ENCODE data around the gene TNFSF8.

- RRBS, result no CpG with 5 or more reads among the region's 10 CpGs
These were observed 55.1 kb upstream of the ORM1 start for GRCh38 chr9:114267562-114268414.

GRCh38 chr9:114281313-114282314 lies 41.3 kb upstream of the ORM1 start:
- RRBS, result no CpG with 5 or more reads among the region's 19 CpGs

GRCh38 chr9:114314946-114315329 lies 8.0 kb upstream of the ORM1 start:
- RRBS, result no CpG with 5 or more reads among the region's 4 CpGs

GRCh38 chr9:114329914-114330336 lies 256 bp downstream of the ORM2 start:
- RRBS, result no CpG with 5 or more reads among the region's 7 CpGs

GRCh38 chr9:114357828-114358415 lies 28.3 kb downstream of the ORM2 start:
- RRBS, result no CpG with 5 or more reads among the region's 9 CpGs

DNA sequence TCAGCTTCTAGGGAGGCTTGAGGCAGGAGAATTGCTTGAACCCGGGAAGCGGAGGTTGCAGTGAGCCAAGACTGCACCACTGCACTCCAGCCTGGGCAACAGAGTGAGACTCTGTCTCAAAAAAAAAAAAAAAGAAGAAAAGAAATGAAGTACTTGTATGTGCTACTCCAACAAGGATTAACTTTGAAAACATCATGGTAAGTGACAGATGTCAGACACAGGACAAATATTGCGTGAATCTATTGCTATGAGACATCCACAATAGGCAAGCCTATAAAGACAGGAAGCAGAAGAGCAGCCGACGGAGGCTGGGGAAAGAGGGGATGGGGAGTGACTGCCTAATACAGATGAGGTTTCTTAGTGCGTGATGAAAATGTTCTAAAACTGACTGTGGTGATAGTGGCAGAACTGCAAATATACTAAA lies 21.6 kb downstream of the AKNA start:
- RRBS, result no CpG with 5 or more reads among the region's 6 CpGs

GRCh38 chr9:114369460-114369879 lies 18.3 kb downstream of the AKNA start:
- RRBS, result no CpG with 5 or more reads among the region's 4 CpGs

DNA sequence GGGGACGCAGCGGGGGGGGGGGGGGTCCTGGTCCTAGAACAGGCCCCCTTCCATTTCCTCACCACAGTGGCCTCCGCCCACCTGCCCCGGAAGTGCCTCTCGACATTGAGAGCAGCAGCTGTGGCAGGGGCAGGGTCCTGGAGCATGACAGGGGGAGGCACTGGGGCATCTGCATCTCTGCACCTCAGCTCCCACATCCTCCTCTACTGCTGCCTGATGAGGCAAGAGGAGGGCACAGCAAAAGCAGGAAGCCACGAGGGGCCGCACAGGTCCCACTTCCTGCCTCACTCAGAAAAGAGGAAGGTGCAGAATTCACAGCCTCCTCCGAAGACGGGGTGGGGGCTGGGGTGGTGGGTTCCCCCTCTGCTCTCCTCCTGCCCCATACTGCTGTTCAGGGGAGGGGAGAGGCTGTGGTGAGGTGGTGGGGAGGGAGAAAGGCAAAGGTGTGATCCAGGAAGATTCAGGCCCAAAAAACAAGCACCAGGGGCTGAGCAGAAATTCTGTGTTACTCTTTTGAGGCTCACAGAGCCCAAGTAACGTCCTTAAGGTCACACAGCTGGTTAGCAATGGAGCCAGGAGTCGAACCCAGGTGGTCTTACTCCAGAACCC lies 14.7 kb downstream of the AKNA start:
- RRBS, result no CpG with 5 or more reads among the region's 11 CpGs

DNA sequence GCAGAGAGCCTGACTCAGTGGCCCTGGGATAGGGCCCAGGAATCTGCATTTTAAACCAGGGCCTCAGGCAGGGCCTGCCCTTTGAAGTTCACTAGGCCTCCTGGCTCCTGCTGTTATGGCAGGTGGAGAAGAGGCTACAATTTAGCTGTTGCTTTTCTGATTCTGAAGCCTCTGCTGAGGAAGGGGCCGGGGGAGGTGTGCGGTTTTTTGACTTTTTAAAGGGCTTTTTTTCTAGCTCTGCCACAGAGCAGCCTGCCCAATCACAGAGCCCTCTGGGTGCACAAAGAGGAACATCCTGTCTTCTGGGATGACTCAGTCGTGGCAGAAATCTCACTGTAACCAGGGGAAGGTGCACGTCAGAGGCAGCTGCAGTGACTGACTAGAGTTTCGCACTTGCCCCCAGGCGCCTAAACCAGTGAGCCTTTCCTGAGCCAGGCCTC lies 2.5 kb downstream of the AKNA start:
- RRBS, result no CpG with 5 or more reads among the region's 6 CpGs

GRCh38 chr9:114397515-114398566 lies 10.1 kb upstream of the AKNA start:
- RRBS, result 2% methylated on average over 34 of the region's 73 CpGs

DNA sequence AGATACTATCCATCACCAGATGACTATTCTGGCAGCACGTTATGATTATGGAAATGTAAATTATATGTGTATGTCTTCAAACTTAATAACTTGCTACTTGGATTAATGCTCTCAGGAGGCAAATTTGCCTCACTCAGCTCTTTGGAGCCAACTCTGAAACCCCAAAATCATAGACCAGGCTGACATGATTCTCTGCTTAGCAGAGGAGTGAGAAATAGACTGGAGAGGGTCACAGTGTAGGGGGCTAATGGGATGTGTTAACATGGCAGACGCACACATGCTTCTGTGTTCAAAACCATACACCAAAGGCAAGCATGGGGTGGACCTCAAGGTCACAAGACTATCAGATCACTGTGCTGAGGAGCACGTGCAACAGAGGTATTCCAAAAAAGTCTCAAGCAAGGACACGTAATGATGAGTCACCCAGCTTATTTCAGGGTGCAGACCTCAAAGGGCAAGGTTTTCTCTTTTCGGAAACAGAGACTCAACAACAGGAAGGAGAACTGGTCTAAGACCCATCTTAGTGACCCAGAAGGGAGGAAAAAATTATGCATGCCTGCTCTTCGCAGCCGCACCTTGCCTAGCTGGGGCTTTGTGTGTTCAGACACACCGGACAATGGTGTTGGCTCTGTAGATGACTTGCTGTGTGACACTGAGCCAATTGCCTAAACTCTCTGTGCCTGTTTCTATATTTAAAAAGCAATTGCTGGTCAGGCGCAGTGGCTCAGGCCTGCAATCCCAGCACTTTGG lies 20.4 kb downstream of the WHRN start:
- RRBS, result no CpG with 5 or more reads among the region's 9 CpGs

GRCh38 chr9:114884843-114885538 lies 45.4 kb downstream of the TNFSF8 start:
- RRBS, result no CpG with 5 or more reads among the region's 8 CpGs

DNA sequence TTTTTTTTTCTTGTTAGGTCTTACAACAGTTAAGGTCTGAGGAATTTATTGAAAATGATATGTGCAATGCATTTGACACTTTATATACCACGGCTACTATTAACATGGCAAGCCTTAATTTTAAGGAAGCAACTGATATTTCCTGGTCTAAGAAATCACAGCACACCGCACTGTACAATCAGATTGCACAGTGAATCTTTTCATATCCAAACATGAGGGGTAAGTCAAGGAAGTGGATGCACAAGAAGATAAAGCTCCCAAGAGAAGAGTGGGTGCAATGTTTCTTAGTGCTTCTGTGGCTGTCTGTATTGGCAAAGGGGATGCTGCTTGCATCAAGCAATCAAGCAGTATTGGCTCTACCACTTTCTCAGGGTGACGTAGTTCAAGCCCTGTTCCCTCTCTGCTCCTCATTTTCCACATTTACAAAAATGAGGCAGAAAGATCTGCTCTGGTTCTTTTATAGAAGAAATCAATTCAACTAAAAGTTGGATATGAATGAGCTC lies 2.4 kb downstream of the TNFSF8 start:
- RRBS, result no CpG with 5 or more reads among the region's 3 CpGs

- RRBS, result no CpG with 5 or more reads among the region's 26 CpGs
These were observed at the start of gene TNFSF8 for GRCh38 chr9:114929990-114930909. TSS of gene TNFSF8 (minus strand) at chr9:114930591.

DNA sequence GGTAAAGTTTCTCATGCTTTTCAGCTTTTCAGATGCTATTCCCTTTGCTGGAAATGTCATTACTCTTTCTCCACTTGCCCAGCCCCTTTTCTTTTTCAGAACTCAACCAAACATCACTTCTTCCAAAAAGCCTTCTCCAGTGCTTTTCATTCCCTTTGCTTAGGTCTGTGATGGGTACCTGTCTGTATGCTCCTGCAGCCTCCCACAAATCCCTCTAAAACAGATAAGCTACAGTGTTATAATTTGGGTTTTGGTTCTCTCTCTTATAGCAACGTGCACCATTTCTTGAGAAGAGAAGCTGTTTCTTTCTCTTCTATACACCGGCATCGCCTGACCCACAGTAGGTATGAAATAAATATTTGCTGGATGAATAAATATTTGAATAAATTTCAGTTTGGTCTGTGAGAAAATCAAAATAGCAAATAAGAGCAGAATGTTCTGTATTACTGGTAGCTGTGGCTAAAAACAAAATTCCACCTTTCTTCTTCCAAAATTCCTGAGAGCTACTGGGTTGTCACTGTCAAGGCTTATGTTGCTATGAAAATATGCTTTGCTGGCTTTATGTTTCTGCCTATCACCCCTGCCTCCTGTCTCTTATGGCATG lies 49.1 kb downstream of the TNC start:
- RRBS, result no CpG with 5 or more reads among the region's 3 CpGs

GRCh38 chr9:115211796-115212298 lies 93.9 kb upstream of the TNC start:
- RRBS, result no CpG with 5 or more reads among the region's 1 CpG

- RRBS, result no CpG with 5 or more reads among the region's 2 CpGs
These were observed 277.4 kb upstream of the TNC start for GRCh38 chr9:115395231-115395938.

- RRBS, result no CpG with 5 or more reads among the region's 2 CpGs
These were observed 373.1 kb upstream of the PAPPA start for GRCh38 chr9:115780406-115780883.

- RRBS, result no CpG with 5 or more reads among the region's 4 CpGs
These were observed 209.6 kb upstream of the PAPPA start for GRCh38 chr9:115943886-115944531.

DNA sequence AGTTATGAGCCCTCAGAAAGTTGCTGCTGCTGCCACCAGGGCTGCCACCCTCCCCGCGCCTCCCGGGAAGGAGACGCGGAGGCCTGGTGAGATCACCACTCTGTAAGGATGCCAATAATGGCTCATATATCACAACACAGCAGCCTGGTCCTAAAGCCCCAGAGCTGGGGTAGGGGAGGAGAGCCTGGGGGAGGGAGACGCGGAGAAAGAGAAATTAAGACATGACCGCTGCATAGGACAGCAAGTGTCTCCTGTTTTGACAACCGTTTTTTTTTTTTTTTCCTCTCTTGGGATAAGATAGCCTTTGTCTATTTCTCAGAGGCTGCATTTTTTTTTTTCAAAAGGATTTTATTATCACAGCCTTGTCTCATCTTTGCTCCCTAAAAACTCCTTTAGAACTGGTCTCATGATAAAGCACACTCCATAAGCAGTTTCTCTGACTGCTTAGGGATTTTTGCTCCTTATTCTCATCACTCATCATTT lies 211.7 kb downstream of the PAPPA start:
- RRBS, result no CpG with 5 or more reads among the region's 9 CpGs